Sciatic nerve (tissue), 1 donor: ENCODE measurements around a stretch of chr5.

DNA sequence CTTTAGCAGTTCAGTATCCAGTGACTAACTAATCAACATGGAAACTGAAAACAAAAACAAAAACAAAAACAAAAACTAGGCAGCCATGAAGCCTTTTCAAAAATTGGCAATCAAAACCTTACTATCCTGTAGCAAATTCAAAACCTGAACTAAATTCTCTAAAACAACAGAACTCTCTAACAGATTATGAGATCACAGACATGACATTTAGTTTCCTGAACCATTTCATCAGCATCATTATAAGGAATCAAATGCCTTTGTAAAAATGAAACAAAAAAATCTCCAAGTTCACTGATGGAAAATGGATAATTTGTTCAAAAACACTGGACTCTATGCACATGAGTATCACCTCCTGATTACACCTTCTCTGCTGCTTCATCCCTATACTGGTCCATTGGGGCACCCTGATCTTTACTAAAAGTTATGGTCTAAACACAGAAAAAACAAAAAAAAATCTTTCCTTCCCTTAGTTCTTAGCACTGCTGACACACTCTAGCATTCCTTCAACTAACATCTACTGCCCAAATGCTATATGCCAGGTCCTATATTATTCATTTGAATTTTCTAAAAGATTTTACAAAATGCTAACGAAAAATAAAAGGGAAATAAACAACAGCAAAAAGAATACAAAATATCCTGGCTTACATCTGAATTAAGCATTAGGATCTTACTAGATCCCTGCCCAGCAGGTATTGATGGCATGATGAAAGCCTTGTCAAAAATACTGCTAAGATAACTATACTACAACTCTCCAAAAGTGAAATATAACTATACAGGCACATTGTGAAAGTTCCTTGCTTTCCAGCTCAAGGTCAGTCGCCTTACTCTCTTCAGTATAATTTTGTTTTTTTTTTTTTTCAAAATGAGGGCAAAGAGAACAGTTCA lies 29.1 kb downstream of the SSBP2 start:
- PRO-cap = no peak

DNA sequence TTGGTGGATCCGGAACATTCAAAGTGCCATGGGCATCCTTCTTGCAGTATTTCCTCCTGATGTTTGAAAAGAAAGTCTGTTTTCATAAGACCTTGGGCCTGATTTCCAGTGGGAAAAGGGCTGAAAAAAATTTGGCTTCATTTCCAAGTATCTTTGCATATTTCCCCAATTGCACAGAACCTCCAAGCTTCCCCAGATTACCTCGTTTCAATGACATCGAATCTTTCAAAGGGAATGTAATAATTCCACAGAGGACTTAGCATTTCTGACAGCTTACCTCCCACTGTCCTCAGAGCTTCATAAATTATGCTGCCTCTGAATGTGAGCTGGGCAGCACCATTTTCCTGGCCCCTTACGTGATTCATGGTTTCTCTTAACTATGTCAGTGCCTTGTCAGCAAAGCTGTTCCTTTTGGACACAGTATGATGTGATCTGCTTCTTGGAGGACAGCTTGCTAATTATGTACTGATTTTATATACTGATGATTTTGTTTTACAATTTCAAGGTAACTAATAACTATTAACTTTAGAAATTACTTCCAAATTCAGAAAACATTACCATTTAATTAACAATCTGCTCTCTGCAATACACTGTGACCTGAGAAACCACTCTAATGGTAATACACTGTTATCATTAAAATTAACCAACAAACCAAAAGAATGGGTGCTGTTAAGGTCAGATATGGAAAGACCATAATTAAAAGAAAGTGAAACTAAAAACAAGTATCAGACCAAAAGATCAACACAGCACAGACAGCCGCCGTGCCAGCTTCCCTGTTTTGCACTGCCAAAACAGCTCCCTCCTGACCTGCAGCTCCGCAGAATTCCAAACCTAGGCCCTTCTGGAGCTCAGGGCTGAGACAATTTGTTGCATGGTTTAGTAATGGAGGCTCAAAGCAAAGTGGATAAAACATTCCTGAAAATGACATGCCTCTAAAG lies 27.9 kb upstream of the SSBP2 start:
- PRO-cap = unidirectional peak, minus-strand start at position 346 of the sequence

DNA sequence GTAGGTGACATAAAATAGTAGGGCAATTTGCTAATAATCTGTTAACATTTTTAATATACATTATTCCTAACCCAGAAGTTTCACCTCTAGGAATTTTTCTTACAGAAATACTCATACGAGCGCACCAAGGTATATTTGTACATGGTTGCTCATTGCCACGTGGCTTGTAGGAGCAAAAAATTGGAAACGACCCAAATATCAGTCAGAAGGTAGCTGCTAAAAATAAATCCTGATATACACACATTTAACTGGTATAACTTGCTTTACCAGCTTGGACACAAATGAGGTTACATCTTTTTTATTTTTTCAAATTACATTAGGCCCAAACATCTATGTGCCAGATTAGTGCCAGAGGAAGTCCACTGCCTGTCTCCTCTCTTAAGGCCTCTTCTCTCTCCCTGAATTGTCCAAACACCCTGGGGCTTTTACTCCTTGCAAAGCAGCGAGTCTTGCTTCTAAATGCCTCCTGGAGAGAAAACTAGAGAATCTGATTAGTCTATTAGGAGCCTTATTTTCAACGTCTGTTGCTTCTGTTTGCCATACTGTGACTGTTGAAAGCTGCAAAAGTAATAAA lies 92.0 kb upstream of the SSBP2 start:
- PRO-cap = no peak

- PRO-cap = no peak
Observed at GRCh38 chr5:81852282-81853384, 101.7 kb upstream of the SSBP2 start.

DNA sequence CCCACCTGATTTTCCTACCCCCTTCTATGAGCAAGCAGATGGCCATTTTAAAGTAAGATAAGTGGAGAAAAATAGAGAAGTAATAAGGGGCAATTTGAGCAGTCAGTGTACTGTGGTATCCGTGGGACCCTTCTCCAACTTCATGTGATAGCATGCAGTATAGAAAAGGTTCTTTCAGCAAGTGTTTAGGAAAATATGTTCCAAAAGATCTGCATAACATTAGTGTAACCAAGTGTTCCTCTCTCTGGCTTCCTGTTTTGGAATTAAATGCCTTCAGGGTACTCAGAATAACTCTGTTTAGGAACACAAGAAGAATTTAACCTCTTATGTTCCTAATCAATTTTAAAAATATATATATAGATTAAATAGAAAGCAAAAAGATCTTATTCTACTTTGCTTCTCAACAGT lies 135.0 kb downstream of the ATG10 start:
- PRO-cap = no peak

GRCh38 chr5:82279395-82280444 lies 1.6 kb upstream of the RPS23 start:
- PRO-cap = no peak

DNA sequence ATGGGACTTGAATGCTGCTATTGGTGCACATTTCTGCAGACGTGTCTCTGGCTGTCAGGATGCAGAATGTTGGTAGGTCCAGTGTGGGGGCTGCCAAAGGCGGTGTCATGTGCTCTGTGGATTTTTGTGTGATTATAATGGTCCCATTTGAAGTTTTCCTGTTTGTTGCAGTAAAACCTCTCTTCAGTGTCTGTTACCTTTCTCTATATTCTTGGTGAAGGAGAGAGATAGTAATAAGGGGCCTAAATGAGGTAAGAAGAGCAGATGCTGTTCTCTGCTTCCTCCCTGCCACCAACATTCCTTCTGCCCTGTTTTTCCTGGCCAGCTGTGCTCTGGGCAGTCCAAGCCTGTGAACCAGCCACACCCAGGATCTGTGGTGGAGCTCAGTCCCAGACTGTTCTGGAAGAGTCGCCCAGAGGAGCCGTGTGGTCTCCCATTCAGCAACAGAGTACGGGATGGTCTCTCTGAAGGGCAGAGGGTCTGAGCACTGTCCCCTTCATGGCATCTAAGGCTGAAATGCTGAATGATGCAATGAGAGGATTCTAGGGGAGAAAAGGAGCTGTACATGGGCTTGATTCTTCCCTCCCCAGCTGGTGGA lies 70.5 kb upstream of the RPS23 start:
- PRO-cap = no peak

DNA sequence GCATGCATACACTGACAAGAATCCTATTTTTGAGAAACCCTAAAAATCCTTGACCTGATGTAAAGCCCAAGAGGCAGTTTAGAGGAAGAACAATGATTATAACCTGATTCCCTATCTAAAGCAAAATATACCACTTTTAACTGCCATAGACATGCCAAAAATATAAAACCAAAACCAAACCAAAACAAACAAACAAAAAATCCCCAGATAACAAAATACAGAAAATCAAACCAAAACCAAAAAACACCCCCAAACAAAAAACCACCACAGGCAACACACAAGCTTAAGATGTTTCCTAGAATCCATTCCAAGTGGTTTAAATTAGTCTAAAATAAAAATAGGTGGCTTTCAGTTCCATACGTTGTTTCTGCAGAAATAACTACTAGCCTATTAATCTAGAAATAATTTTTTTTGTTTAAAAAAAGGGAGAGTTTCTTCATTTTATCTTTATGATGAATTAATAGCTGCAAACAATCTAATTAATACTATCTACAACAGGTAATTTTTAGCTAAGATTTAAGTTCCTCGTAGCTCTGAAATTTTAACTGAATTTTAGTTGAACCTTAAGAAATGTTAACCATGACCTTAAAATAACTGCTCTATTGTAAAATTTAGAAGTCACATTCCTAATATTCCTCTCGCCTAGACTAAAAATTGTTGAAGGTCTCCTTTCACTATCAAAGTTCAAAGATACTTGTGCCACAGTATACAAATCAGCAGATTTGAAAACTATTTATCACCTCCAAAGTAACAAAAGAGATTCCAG lies 21.6 kb downstream of the TMEM167A start:
- PRO-cap = no peak

- PRO-cap = no peak
Observed at GRCh38 chr5:83157078-83157571, 79.8 kb downstream of the XRCC4 start.

DNA sequence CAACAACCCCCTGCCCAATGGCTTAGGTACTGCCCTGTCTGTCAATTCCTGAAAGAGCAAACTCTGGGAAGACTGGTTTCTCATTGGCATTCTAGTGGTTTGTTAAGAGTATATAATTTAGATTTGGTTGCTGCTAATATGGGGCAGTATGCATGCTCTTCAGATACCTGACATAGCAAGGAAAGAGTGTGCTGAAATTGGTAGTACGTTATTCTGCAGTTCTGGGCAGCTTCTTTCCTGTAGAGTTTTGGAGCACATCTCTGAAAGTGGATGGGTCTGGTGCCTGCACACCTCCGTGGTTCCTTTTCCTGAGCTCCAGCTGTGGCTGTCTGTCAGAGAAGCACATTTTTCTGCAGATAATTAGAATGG lies 55.5 kb downstream of the VCAN start:
- PRO-cap = unidirectional peak, plus-strand start at position 261 of the sequence

DNA sequence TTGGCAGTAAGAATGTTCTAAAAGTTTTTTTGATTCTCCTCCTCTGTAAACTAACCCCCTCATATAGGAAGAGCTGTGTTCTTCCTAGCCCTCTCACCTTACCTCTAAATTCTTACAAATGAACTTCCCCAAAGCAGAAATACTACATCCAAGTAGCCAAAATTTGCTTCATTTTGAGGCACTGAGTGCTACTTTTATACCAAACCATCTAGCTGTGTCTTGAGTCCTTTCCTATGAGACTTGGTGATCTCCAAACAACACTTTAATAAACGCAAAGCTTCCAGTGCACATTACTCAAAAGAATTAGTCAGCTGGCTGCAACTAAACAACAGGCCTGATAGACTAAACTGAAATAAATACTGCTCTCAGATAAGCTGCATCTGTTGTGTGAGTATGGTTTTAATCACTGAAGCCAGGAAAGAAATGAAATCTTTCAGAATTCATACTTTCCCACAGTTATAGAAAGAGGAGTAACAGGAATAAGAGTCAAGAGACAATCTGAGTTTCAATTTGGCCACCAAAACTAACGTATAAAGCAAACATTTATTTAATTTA lies 80.3 kb downstream of the VCAN start:
- PRO-cap = no peak

GRCh38 chr5:86665926-86666295 lies 48.2 kb downstream of the COX7C start:
- PRO-cap = no peak

GRCh38 chr5:87340198-87341156 lies 72.3 kb downstream of the CCNH start:
- PRO-cap = no peak

GRCh38 chr5:87371505-87372239 lies 41.1 kb downstream of the CCNH start:
- PRO-cap = no peak

- PRO-cap = no peak
Observed at GRCh38 chr5:87389387-87390558, 23.0 kb downstream of the CCNH start.

GRCh38 chr5:87899357-87899811 lies 369.3 kb downstream of the TMEM161B start:
- PRO-cap = no peak

- PRO-cap = no peak
Observed at GRCh38 chr5:88204330-88204878, 64.2 kb downstream of the TMEM161B start.

GRCh38 chr5:88660538-88661799 lies 222.0 kb downstream of the MEF2C start:
- PRO-cap = bidirectional peak, plus-strand start at chr5:88661163, minus-strand start at chr5:88660965

DNA sequence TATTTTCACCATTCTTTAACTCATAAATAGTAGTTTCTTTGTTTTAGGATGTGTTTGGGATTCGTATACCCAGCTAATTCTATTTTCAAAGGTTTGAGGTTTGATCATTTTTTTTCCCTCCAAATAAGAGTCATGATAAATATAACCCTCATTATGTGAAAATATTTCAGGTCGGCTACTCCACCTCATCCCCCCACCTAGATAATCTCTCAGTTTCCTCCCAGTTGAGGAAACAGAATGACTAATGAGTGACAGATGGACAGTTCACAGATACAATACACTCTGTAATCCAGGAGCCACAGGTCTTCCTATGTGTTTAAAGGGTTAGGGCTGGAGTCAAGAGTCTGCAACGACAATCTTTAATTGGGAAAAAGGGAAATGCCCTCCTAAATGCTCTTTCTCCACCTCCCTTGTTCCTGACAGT lies 69.2 kb downstream of the MEF2C start:
- PRO-cap = no peak

DNA sequence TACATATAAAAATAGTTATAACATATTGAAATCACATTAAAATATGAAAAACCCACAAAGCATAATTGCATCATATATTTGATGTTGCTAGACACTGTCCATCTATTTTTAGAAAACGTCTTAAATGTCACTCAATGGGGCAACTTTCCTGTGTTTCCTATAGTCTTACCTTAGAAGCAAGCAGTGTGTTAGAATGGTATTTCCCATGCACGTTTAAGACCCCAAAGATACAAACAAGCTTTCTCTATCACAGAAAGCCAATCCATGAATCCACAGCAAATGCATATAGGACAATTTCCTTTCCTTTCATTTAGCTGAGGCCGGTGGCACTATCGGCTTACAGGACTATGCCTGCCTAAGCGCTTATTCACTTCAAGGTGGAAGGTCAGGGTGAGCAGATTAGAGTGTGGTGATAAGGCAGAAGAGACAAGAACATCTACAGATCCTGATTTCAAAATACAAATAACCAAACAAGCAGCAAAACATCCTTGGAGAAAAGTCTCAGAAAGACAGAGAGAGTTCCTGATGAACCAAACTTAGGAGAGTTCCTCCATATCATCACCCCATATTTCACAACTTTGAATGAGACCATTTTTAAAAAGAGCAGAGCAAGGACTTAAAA lies 57.3 kb downstream of the MEF2C start:
- PRO-cap = no peak